GM12891 (cell line): ENCODE data around the gene SYT11.

- RRBS = no CpG with 5 or more reads among the region's 40 CpGs
Measured at GRCh38 chr1:155858954-155859930, at the start of gene SYT11. Gene SYT11 (plus strand): TSS chr1:155859567.

DNA sequence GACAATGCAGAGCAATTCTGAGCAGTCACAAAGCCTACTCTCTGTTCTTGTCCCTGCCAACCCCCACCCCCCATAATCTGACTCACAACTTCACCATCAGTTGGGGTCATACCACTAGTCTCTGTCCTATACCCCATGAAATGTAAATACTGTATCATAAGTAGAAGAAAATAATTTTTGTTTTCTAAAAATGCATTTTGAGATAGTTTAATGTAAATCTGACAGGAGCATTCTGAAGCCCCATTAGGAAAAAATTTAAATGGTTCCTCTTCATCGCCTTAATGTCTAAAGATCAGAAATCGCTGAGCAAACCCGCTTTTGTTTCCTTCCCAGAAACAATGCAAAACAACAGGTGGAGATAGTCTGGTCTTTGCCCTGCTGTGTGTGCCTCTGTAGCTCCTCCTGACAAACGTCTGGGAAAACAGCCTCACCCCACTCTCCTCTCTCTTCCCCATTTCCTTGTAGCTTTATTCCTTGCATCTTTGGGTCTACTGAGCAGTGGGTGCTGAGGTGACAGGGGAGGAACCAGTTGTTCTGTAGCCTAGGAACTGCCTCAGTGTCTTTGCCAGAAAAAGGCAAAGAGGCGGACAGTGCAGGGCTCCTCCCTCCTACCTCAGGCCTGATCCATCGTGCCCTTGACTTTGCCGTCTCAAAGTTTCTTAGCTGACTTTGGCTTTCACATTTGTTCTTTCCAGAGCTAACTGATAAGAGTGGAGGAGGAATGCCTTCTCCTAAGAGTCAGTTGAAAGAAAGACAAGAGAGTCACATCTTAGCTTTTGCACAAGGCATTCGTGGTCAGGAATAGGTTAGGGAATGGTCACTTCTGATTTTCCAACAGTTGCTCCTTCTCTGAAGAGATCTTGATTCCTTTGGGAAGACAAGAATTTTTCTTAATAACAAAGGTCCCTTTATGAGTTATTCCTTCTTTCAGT lies 24.7 kb downstream of the SYT11 start:
- RRBS = no CpG with 5 or more reads among the region's 8 CpGs

DNA sequence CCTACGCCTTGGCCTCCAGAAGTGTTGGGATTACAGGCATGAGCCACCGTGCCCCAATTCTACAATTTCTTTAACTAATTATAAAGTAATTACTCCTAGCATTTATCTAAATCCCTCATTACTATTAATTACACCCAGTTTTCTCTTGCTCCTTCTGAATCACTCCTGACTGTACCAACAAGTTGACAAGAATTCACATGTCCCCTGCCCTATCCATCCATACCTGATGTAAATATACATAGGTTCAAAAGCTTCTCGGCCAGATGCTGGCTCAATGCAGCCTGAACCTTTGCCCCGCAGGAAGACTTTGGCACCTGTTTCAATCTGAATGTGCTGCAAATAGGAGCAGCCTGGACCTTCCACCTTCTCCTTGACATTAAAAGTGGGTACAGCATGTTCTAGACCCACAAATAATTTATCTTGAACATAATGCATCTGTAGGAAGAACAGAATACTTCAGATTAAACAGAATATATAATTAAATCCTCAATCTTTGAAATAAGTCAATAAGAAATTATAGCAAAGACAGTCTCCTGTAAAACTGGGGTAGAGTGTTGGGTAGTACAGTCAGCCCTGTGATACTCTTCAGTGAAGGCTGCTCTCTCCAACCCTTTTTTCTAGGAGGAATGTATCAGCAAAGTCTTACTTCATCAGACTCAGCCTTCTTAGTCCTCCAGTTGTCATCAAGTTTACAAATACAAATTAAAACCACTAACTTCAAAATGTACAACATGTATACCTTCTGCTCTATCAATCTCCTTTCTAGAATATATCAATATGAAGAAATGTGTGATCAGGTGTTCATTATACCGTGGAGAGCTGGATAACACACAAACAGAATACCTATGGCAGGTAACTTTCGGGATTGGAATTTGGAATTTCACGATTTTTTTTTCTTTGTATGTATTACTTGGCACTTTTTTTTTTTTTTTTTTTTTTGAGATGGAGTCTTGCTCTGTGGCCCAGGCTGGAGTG lies 8.5 kb downstream of the KHDC4 start:
- RRBS = no CpG with 5 or more reads among the region's 7 CpGs

GRCh38 chr1:155932111-155932669 lies 2.0 kb downstream of the KHDC4 start:
- RRBS = no CpG with 5 or more reads among the region's 2 CpGs

GRCh38 chr1:155937976-155938895 lies 3.2 kb upstream of the RXFP4 start:
- RRBS = no CpG with 5 or more reads among the region's 5 CpGs

- RRBS = under 1% methylated on average over 8 of the region's 24 CpGs
Measured at GRCh38 chr1:155977024-155978018, 1.0 kb downstream of the ARHGEF2 start.

GRCh38 chr1:156001580-156001942 lies 19.2 kb downstream of the SSR2 start:
- RRBS = no CpG with 5 or more reads among the region's 3 CpGs

- RRBS = no CpG with 5 or more reads among the region's 14 CpGs
Measured at GRCh38 chr1:156054482-156054706, 188 bp upstream of the LAMTOR2 start.

DNA sequence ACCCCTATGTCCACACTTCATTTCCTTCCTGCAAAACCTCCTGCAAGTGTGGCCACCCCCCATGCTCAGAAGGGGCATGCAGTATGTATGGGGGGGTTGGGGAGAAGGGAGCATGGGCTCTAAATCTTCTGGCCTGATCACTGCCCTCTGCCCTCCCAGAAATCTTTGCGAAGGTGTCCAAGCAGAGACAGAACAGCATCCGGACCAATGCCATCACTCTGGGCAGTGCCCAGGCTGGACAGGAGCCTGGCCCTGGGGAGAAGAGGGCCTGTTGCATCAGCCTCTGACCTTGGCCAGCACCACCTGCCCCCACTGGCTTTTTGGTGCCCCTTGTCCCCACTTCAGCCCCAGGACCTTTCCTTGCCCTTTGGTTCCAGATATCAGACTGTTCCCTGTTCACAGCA lies 9.0 kb downstream of the RAB25 start:
- RRBS = no CpG with 5 or more reads among the region's 2 CpGs

GRCh38 chr1:156074288-156075037 lies 7.8 kb downstream of the MEX3A start:
- RRBS = no CpG with 5 or more reads among the region's 13 CpGs

DNA sequence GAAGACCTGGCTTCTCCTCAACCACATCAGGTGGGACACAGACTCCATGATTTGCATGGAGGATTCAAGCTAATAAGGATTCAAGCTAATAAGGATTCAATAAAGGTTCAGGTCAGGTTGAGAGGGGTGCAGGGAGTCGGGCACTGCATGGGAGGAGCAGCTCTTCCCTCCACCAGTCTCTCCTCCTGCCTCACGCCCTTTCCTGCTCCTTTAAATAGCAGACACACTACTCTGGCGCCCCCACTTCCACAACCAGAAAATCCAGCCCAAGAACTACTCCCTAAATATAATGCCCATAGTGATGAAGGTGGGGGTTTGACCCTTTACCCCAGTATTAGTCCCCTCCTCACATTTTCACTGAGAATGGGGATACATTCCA lies 7.1 kb downstream of the MEX3A start:
- RRBS = no CpG with 5 or more reads among the region's 3 CpGs

- RRBS = 0% methylated on average over 8 of the region's 53 CpGs
Measured at GRCh38 chr1:156114944-156115833, 678 bp downstream of the LMNA start.

GRCh38 chr1:156121039-156121856 lies 6.7 kb downstream of the LMNA start:
- RRBS = no CpG with 5 or more reads among the region's 8 CpGs

GRCh38 chr1:156247298-156247598 lies 608 bp downstream of the PAQR6 start:
- RRBS = 78% methylated on average over 4 of the region's 8 CpGs

GRCh38 chr1:156291132-156292118 lies 4.1 kb downstream of the GLMP start:
- RRBS = no CpG with 5 or more reads among the region's 38 CpGs

DNA sequence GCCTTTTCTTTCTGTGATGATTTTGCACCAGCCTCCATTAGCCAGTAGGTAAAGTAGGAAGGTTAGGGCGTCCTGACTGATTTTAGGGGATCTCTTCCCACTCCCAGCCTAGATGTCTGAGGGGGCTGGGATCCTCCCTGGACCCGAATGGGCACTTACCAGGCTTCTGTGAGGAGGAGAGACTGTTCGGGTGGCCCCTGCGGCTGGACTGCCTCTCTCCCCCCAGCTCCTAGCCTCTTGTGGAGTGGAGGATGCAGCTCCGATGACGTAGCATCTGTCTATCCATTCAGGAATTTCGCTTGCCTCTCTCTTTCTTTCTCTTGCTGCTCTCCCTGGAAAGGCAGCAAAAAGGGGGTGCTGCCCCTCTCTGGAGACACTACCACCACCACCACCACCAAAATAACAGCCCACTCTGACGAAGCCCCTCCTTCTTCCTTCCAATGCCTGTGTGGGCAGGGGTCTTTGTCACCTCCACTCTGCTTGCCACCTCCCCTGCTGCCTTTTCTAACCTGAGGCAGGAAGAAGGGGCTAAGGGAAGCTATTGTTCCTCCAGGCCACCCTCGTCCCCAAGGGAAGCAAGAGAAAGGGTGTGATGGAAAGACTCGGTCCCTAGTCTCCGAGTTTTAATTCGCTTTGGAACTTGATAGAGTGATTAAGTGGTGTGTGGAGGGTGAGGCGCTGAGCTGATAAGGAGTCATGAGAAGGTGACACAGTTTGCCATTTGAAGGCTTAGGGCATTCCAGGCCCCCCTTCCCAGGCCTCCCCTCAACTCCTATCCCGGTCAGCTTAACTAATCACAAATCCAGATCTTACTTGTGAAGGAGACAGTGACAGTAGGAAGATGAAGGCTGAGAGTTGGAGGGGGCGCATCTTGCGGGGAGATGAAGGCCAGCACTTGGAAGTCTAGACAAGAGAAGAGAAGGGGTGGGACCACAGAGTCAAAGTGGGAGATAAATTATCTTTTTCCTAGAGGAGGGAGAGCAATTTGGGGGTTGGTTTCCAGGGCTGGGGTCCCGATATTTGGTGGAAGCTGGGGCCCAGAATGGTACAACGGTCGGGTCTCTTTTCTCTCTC lies 60.5 kb downstream of the RHBG start:
- RRBS = no CpG with 5 or more reads among the region's 19 CpGs

GRCh38 chr1:156455208-156455796 lies 45.3 kb downstream of the MEF2D start:
- RRBS = no CpG with 5 or more reads among the region's 8 CpGs

DNA sequence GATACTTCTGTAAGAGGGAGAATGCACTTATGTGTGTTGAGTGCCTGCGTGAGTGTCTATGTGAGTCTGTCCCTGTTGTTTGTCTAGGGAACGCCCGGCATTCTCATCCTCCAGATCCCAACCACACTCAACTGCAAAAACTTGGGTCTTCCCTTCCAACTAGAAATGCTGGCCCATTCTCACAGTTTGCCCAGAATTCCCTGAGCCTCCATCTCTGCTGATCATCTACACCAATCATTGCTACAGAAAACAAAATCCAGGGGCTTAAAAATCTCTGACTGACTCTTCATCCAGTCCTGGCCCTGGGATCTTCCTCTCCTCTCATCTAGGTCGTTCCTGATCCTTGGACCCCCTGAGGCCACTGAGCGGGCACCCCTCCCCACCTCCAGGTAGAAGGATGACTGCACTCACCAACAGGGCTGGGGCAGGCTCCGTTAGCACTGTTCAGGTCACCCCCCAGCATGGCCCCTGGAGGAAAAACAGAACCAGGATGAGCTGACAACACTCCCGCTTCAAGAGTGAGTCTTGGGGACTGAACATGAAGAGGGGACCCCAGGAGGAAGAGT lies 21.6 kb downstream of the MEF2D start:
- RRBS = no CpG with 5 or more reads among the region's 7 CpGs

DNA sequence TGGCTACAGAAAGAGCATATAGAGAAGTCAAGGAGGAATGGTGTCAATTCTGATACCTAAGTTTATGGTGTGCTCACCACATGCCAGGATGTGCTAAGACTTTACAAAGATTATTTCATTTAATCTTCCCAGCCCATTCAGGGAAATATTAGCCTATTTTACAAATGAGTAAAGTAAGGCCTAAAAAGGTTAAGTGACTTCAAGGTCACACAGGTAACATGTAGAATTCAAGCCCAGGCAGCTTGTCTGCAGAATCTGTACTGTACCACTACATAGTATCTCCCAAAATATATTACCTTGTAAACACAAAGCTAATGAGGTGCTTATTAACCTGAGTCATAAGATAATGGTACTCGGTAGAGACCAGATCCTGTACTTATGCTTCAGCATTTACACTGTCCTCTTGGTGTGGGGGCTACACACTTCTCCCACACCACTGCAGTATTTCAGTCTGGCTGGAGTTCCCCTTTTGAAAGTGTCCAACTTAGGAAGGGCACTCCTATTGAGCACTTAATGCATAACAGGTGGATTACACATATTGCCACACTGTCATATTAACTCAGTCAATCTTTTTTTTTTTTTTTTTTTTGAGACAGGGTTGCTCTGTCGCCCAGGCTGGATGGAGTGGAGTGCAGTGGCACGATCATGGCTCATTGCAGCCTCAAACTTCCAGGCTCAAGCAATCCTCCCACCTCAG lies 8.1 kb downstream of the NAXE start:
- RRBS = no CpG with 5 or more reads among the region's 3 CpGs

- RRBS = no CpG with 5 or more reads among the region's 16 CpGs
Measured at GRCh38 chr1:156667439-156668702, 9.3 kb downstream of the NES start.